ENCODE results near the gene PHF21B.

DNA sequence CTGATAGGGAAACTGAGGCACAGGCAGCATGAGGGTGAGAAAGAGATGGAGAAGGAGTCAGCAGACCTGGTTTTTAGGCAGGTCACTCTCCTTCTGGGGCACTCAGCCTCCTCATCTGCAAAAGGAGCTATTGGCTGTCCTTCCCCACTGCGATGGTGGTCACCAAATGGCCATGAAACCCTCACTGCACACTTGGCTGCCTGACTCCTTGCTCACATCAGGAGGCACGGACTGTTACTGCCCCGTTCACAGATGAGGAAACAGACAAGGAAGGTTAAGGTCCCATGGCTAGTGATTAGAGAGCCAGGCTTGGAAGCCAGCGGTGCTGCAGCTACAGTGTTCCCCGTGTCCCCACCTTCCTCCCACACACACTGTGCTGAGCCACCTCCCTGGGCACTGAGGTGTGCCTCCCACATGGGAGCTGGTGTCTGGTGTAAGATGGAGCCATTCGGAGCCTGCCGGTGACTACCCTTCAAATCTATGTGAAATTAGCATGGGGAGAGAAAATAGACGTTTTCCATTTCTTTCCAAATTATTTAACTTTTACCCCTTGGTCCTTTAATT, 2.6 kb downstream of the ARHGAP8 start:
- PRO-cap, result no peak

GRCh38 chr22:45009379-45010285, at the start of gene PHF21B:
TSS of gene PHF21B (minus strand) at chr22:45010005.
- PRO-cap, result bidirectional peak, plus-strand start at chr22:45010134, minus-strand start at chr22:45009970

DNA sequence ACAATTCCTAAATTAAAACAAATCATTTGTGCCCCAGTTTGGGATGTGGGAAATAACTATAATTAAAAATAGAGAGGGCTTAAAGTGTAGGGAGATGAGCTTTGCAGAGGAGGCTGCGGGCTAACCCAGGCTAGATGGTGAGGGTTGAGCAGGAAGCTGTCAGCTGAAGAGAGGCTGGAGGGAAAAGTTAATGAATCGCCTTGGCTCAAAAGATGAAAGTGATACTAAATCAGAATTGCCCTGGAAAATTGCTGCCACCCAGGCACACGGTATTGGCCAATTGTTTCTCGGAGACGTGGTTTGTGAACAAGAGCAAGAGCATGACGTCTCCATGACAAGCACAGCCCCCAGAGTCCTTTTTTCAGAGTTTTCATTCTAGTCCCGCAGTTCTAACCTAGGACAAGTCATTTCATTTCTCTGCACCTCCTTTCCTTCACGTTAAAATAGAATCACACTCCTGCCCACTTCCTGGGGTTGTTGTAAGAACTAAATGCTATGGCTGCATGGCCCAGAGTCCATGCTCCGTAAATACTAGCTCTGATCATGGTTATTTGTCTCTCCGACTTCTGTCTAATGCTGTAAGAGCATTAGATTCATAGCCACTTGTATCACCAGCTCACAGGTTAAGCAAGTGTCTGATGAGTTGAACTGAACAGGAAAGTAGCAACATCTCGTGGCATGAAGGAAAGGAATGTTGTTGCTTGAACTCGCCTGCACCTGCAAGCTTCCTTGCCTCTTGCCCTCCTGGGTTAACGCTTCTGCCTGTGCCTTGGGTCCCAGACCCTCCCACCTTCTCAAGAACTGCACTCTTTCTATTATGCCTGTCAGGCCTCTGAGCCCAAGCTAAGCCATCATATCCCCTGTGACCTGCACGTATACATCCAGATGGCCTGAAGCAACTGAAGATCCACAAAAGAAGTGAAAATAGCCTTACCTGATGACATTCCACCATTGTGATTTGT, 33.8 kb upstream of the NUP50 start:
- PRO-cap, result no peak

GRCh38 chr22:45150229-45150810, 13.4 kb upstream of the NUP50 start:
- PRO-cap, result no peak

DNA sequence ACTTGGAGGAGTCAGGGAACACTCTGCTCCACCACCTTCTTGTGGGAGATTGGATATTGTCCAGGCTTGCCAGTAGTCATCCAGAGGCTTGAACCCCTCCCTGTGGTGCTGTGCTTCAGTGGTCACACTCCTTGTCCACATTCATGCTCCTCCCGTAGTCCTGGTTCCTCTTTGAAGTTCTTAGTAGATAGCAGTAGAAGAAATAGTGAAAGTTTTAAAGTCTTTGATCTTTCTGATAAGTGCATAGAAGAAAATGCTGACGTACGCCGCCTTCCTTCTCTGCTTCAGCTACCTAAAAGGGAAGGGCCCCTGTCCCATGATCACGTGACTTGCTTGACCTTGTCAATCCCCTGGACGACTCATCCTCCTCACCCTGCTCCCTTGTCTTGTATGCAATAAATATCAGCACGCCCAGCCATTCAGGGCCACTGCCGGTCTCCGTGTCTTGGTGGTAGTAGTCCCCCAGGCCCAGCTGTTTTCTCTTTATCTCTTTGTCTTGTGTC, 6.1 kb downstream of the NUP50 start:
- PRO-cap, result no peak

GRCh38 chr22:45235078-45235903, 5.4 kb downstream of the KIAA0930 start:
- PRO-cap, result no peak

GRCh38 chr22:45268517-45269394, 16.0 kb upstream of the UPK3A start:
- PRO-cap, result unidirectional peak, plus-strand start at chr22:45269313

DNA sequence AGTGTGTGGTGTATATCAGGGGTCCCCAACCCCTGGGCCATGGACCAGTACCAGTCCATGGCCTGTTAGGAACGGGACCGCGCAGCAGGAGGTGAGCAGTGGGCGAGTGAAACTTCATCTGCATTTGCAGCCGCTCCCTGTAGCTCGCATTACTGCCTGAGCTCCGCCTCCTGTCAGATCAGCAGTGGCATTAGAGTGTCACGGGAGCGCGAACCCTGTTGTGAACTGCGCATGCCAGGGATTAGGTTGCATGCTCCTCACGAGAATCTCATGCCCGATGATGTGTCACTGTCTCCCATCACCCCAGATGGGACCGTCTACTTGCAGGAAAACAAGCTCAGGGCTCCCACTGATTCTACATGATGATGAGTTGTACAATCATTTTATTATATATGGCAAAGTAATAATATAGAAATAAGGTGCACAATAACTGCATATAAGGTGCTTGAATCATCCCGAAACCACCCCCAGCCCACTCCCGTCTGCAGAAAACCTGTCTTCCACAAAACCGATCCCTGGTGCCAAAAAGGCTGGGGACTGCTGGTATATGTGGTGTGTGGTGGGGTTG, 6.0 kb downstream of the UPK3A start:
- PRO-cap, result no peak

- PRO-cap, result no peak
These were observed 1.0 kb upstream of the FAM118A start for GRCh38 chr22:45308682-45309150.

DNA sequence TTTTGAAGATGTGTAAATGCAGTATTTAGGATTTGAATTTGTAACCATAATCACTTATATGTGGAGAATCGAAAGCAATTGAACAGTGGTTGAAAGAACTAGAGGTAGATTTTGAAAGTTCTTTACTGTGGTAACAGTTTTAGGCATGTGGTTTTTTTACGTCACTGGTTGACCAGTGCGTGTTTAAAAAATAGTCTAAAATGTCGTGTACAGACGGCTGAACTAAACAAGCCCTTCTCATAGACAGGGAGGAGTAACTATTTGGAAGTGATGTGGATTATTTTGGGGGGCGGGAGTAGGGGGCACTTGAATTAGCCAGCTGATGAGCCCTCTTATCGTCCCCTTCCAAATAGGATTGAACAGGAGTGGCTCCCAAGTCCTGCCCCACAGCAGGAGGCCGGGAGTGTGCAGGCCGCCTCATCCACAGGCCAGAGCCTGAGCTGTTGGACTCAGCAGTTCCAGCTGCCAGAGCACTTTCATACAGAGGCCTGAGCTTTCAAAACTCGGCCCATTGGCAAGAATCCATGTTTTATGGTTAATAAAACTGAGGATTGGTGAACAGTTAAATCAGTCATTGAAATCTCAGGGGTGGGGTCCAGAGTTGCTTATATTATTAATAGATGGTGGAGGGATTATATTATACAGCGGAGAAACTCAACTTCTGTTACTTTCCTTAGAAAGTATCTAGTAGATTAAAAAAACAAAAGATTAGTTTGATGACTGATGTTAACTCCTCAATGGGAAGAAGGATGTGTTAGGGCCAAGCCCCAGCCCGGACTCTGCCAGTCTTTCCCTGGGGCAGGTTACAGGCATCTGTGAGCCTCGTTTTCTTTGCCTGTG, 9.6 kb downstream of the FAM118A start:
- PRO-cap, result no peak

DNA sequence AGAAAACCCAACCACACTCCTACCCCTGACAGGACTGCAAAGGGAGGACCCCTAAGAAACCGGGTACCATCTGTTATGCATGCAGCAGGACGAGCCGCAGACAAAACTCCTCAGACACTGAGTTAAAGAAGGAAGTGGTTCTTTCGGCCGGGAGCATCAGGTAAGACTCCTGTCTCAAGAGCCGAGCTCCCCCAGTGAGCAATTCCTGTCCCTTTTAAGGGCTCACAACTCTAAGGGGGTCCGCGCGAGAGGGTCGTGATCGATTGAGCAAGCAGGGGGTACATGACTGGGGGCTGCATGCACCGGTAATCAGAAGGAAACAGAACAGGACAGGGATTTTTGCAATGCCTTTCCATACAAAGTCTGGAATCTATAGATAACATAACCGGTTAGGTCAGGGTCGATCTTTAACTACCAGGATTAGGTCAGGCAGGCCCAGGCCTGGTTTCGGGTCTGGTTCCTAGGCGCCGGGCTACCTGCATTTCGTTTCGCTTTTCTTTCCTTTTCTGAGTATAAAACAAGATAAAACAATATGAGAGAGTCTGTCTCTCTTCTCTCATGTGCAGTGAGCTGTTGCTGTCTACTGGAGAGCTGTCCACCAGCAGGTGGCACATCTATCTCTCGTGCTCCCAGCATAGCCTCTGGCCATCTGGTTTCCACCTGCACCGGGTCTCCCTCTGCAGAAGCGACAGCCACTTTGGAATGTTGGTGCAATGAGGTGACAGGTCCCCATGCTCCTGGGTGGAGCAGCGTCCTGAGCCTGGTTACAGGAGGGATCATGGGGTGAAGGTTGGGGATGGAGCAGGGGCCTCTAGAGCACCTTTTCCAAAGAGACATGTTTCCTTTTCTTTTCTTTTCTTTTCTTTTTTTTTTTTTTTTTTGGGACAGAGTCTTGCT, 27.5 kb downstream of the RIBC2 start:
- PRO-cap, result no peak

GRCh38 chr22:45504909-45505606, 2.4 kb downstream of the FBLN1 start:
- PRO-cap, result no peak

DNA sequence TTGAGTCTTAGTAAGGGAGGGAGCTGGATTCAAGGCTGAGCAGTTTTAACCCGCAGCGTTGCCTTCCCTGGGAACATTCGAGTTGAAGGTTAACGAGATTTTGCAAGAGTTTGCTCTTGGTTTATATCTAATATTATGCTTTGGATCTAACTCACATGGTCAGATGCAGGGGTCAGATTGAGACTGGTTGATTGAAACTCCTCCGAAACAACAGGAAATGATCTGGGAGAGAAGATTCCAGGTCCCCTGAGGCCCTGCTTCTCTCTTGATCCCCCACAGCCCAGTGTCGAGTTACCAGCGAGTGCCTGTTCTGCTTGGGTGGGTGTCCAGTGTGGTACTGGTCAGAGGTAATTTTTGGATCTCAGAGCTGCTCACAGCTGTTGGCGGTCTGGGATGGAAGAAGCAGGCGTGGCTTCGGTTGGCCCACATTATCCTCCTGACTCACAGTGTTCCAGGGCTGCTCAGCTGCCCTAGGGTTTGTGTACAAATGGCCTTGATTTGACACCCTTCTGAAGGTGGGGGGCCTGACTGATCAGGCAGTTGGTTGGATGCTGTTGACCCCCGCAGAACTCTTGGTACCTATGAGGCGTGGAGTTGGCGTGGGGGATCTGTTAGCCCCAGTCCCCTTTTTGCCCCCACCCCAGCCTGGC, 9.2 kb downstream of the FBLN1 start:
- PRO-cap, result no peak

DNA sequence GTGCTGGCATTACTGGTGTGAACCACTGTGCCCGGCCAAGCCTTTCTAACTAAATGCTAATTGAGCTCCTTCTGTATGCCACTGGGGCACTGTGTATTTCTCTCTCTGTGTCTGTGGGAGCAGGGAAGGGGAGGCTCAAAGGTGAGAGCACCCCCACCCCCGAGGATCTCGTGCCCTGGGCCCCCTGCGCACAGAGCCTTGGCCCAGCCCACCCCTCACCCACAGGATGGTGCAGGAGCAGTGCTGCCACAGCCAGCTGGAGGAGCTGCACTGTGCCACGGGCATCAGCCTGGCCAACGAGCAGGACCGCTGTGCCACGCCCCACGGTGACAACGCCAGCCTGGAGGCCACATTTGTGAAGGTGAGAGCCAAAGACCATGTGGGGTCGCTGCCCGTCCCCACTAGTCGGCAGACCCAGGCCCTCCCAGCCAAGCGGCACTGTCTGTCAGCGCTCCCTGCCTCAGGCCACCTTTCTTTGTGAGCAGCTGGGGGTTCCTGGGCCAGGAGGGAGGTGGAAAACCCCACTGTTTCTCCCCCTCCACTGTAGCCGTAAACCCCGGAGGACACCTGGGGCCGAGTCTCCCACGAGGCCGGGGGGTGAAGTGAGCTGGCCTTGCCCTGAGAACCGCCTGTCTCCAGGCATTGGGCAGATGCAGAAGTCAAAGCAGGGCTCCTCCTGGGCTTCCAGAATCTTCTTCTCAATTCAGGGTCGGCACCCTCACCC, 22.8 kb downstream of the FBLN1 start:
- PRO-cap, result no peak

- PRO-cap, result no peak
These were observed 32.4 kb downstream of the FBLN1 start for GRCh38 chr22:45535160-45535496.

GRCh38 chr22:45555035-45555527, 52.4 kb downstream of the FBLN1 start:
- PRO-cap, result no peak

DNA sequence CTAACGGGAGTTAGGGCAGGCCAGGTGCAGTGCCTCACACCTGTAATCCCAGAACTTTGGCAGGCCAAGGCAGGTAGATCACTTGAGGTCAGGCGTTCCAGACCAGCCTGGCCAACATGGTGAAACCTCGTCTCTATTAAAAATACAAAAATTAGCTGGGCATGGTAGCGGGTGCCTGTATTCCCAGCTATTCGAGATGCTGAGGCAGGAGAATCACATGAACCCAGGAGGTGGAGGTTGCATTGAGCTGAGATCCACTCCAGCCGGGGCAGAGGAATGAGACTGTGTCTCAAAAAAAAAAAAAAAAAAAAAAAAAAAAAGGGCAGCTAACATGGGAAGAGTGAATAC, 69.1 kb upstream of the ATXN10 start:
- PRO-cap, result no peak

- PRO-cap, result no peak
These were observed 42.3 kb upstream of the ATXN10 start for GRCh38 chr22:45629329-45629830.

GRCh38 chr22:45767987-45768439, 96.4 kb downstream of the ATXN10 start:
- PRO-cap, result no peak

DNA sequence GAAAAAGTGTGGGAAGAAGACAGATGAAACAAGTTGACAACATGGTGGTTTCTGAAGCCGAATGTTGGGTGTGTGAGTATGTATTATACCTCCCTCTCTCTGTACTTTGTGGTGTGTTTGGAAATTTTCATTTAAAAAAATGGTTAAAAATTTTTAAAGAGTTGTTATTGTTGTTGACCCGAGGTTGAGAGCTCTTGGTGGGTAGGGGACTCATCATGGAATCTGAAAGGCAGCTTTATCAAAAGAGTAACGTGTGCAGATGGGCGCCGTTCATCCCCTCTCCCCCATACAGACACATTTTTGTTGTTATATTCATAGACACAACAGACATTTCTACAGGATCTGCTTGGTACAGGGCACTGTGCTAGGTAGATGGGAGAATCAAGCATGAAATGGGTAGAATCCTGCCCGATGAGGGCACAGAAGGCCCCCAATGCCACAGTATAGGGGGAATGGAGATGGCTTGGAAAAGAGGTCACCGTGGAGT, 97.4 kb downstream of the ATXN10 start:
- PRO-cap, result no peak